ENCODE measurements around a stretch of chr3.

- PRO-cap, 4 experiments: no peak in any of the 4 experiments
- RAMPAGE, long total RNA, 2 experiments: no peak in any of the 2 experiments
These were observed 106.2 kb upstream of the HES1 start for GRCh38 chr3:194029681-194030200.

DNA sequence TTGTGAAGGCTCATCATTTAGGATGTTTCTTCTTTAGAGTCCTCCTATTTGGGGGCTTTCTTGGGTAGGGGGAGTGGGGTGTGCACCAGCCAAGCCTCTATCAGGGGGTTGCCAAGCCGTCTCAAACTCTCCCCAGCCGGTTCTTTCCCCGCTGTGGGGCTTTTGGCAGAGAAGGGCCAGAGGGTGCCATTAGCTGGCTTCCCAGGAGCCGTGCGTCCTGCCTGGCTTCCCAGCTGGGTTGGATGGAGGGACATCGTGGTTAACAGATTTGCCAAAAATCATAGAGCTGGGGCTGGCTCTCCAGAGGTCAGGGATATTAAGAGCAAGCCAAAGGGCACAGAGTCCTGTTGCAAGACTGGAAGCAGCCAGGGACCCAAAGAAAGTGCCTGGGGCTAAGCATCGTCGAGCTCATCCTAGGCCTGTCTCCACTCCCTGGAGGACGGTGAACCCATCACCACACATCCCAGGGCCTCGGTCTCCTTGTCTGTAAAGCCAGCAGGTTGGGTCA lies 104.6 kb upstream of the HES1 start:
- PRO-cap, 4 experiments: no peak in any of the 4 experiments
- RAMPAGE, long total RNA, 2 experiments: no peak in any of the 2 experiments
- RRBS: no CpG with 5 or more reads among the region's 10 CpGs

- PRO-cap, 4 experiments: peak in 1 of 4 experiments; most common minus-strand start chr3:194047428 (in 1)
- RAMPAGE, long total RNA, 2 experiments: no peak in any of the 2 experiments
- RRBS: no CpG with 5 or more reads among the region's 5 CpGs
These were observed 88.7 kb upstream of the HES1 start for GRCh38 chr3:194047094-194047810.

DNA sequence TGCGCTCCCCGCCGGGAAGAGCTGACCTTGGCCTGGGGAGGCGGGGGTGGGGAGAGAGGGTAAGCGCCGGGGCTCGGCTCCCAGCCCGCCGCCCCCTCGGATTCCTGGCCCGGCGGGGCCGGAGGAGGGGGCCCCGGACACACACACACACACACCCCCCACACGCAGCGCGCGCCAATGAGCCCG lies 1.3 kb upstream of the HES1 start:
- PRO-cap, 4 experiments: peak in 2 of 4 experiments; most common minus-strand start position 98 of the sequence (in 2)
- RAMPAGE, long total RNA, 2 experiments: no peak in any of the 2 experiments
- RRBS: 2% methylated on average over 14 of the region's 19 CpGs

DNA sequence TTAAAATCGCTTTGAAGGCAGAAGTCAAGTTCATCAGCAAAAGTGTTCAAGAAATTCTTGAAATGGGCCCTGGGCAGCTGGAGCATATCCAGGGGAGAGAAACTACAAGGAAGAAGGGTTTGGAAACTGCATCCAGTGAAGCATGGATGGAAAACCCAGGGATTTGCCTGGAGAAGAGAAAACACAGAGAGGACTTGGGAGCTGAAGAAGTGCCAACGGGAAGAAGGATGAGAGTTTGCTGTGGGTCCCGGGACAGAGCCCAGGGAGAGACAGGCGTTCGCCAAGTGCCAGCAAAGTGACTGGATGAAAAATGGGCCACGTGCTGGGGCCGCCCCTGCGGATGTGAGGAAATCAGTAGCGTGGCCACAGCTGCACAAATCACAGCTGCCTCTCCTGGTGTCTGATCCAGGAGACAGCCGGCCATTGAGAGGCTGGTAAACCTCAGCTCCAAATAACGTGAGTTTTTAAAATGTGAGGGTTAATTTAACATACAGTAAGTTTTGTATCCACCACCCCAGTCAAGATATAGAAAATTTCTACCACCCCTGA lies 70.4 kb downstream of the HES1 start:
- PRO-cap, 4 experiments: no peak in any of the 4 experiments
- RAMPAGE, long total RNA, 2 experiments: no peak in any of the 2 experiments
- RRBS: no CpG with 5 or more reads among the region's 11 CpGs

GRCh38 chr3:194247070-194247797 lies 103.9 kb downstream of the CPN2 start:
- PRO-cap, 4 experiments: no peak in any of the 4 experiments
- RAMPAGE, long total RNA, 2 experiments: no peak in any of the 2 experiments
- RRBS: no CpG with 5 or more reads among the region's 16 CpGs

DNA sequence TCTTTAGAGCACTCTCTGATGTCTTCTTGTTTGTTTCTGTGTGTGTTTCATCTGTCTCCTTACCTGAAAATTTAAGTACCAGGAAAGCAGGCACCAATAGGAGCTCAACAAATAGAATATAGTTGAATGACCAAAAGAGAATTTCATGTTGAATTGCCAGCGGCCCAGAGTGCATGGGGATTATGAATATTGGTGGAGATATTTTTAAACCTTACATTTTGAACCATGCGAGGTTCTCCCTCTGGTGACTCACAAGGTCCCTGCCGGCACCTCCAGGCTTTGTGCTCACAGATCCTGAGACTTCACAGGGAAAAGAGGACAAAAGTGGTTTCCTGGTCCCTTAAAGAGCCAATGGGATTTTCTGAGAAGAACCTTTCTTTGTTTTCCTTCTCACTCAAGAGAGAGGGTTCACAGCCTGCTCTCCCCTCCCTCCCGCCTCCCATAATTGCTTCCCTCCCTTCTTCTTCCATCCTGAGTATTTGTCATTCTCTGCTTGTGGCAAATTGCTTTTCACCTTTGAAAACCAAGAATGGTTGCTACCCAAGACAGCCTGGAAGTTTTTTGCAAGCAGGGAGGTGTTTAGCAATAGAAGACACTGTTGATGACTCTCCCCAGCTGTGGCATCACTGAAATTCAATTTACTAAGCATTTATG lies 76.7 kb downstream of the CPN2 start:
- PRO-cap, 4 experiments: no peak in any of the 4 experiments
- RAMPAGE, long total RNA, 2 experiments: no peak in any of the 2 experiments
- RRBS: no CpG with 5 or more reads among the region's 4 CpGs

DNA sequence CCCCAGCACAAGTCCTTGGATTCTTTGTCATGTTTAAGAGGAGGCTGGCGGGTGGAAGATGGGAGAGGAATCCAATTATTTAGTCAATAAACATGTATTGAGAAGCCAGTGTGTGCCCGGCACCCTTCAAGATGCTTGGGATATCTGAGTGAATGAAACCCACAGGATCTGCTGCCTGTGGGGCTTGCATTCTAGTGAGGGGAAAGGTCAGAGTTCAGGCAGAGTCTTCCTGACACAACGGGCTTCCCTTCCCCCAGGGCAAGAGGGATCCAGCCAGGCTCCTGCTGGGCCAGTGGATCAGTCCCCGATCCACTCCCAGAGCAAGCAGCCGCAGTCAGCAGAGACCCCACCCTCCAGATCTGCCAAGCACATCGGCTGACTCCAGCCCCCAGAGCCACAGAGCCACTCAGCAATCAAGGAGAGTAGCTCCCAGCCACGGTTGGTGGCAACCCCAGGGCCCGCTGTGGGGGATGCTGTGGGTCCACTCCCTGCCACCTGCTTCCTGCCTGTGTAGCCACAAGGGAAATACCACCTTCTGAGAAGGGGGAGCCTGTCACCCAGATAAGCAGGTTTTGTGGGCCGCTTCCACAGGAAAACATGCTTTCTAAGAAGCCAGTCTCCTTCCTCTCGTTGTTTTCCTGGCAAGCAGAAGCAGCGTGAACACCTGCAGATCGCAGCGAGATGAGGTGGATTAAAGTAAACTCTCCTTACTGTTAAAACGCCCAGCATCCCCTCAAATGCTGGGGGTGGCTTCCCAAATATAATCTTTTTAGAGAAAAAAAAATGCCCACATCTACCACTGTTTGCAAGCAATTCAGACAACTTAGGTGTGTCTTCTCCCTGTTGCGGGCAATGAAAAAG lies 44.9 kb downstream of the CPN2 start:
- PRO-cap, 4 experiments: no peak in any of the 4 experiments
- RAMPAGE, long total RNA, 2 experiments: no peak in any of the 2 experiments
- RRBS: no CpG with 5 or more reads among the region's 15 CpGs

DNA sequence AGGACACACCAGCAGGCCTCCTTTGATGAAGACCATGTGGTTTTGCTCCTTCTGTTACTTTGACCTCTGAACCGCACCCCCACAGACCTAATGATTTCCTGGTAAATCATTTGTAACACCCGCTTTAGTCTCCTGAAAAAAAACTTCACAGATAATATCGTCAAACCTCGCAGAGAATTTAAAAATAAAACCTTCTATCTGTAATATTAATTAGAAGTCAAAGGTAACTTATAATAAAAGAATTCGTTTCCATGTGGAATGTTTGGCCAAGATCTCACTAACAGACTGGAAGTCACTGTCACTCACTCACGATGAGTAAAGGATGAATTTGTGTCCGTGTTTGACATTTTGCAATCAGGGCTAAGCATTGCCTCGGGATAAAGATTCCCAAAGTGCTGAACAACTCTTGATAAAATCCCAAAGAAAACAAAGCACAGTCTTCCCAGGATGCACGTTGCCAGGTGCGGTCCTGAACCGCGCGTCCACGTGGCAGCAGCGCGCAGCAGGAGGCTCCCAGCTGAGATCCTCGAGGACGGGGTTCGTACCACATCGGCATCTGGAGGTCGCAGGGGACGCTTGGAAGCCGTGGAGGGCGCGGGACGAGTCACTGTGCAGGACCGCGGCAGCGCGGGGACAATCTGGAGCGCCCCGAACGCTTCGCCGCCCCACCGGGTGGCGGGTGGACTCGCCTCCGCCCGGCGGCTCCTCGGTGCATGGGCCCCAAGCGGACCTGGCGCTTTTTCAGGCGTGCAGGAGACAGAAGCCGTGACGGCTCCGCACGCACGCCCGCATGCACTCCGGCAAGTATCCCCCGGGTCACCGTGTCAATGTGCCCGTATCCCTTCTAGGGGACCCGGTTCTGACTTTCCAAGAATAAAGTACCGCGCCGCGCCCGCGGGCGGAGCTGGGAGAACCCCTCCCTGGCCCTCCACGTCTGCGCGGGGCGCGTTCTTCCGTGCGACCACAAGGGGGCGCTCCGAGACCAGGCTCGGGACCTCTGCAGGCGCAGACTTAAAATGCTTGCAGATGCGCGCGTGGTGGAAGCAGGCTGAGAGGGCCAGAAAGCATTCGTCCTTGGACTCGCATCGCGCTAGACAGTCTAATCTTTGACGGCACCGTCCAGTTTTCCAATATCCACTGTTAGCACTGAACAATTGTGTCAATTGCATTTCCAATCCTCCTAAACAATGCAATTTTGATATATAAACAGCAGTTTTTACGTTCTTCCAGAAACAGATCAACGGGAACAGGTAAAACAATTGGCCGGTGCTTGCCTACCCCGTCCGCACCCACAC lies 17.7 kb downstream of the CPN2 start:
- PRO-cap, 4 experiments: no peak in any of the 4 experiments
- RAMPAGE, long total RNA, 2 experiments: no peak in any of the 2 experiments
- RRBS: 2% methylated on average over 14 of the region's 88 CpGs

DNA sequence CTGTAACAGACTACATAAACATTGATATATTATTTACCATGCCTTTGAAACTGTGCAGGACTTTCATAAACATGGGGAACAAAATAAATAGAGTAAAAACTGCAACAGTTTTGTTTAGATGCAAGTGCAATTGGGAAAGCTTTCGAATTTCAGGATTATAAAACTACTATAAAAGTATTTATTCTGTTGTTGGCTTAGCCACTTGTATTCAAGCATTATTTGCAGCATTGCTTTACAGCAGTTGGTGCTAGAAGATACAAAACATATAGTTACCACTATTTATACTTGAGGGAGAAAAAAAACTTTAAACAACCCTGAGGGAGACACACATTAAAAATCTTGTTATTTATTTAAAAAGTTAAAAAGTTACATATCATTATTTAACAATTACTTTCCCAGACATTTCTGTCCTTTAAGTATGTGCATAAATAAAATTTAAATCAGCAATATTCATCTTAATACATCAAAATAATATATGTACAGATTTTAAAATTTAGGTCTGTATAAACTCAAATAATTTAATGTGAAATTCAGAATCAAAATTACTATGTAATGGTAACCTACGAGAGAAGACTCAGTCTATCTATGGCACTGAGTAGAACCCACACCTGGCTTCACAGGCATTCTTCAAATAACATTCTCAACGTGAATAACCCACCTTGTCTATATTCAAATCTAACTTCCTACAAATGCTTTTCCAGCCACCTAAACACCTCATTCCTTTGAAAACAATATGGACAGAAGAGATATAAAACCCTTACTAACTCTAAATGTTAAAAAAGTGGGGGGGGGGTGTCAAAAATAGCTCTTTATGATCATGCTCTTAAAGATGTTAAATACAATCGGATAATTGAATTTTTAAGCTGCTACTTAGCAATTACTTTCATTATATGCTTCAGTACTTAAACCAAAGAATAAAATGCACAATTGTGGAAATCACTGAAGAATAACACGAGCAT lies 4.3 kb upstream of the GP5 start:
- PRO-cap, 4 experiments: no peak in any of the 4 experiments
- RAMPAGE, long total RNA, 2 experiments: no peak in any of the 2 experiments
- RRBS: no CpG with 5 or more reads among the region's 5 CpGs

GRCh38 chr3:194467999-194468934 lies 18.5 kb downstream of the ATP13A3 start:
- PRO-cap, 4 experiments: no peak in any of the 4 experiments
- RAMPAGE, long total RNA, 2 experiments: no peak in any of the 2 experiments
- RRBS: no CpG with 5 or more reads among the region's 8 CpGs

DNA sequence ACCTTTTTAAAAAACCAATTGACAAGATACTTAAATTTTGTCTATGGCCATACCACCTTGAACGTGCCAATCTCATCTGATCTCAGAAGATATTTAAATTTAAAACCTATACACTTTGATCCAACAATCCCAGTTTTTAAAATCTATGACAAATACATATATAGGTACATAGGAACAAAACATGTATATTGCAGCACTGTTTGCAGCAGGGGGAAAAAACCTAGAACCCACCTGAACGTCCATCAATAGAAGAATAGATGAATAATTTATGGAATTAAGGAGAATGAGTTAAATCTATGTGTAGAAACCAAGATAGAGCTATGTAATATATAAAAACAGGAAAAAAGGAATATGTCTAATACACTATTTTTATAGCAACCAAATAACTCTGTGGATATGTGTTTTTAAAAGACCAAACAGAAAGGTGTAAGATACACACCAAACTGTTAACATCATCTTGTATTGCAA lies 13.2 kb downstream of the ATP13A3 start:
- PRO-cap, 4 experiments: no peak in any of the 4 experiments
- RAMPAGE, long total RNA, 2 experiments: no peak in any of the 2 experiments
- RRBS: no CpG with 5 or more reads among the region's 2 CpGs

DNA sequence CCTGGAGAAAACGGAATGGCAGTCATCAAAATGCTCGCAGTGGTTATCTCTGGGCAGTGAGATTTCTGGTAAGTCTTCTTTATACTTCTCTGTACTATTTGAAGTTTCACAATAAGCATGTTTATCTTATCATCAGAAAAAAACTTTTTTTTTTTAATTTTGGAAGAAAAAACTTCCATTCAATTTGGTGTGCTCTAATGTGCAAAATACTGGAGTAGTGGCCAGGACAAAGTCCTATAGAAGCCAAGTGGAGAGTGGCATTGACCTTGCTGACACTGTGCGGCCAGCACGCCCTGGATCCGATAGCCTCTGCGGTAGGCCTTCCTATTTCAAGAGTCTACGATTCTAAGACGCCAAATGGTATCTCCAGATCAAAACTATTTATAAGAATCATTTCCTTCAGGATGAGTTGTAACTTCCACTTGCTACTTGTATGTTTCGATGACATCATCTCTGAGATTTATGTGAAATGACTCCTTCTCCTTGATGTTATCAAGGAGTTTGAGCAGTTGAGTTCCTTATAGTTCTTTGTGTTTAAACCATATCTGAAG lies 72.0 kb downstream of the TMEM44 start:
- PRO-cap, 4 experiments: no peak in any of the 4 experiments
- RAMPAGE, long total RNA, 2 experiments: no peak in any of the 2 experiments
- RRBS: no CpG with 5 or more reads among the region's 9 CpGs

DNA sequence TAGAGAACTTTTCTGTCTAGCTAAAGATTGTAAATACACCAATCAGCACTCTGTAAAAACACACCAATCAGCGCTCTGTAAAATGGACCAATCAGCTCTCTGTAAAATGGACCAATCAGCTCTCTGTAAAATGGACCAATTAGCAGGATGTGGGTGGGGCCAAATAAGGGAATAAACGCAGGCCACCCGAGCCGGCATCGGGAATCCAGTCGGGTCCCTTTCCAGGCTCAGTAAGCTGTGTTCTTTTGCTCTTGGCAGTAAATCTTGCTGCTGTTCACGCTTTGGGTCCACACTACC lies 154.9 kb downstream of the FAM43A start:
- PRO-cap, 4 experiments: no peak in any of the 4 experiments
- RAMPAGE, long total RNA, 2 experiments: no peak in any of the 2 experiments
- RRBS: no CpG with 5 or more reads among the region's 7 CpGs

DNA sequence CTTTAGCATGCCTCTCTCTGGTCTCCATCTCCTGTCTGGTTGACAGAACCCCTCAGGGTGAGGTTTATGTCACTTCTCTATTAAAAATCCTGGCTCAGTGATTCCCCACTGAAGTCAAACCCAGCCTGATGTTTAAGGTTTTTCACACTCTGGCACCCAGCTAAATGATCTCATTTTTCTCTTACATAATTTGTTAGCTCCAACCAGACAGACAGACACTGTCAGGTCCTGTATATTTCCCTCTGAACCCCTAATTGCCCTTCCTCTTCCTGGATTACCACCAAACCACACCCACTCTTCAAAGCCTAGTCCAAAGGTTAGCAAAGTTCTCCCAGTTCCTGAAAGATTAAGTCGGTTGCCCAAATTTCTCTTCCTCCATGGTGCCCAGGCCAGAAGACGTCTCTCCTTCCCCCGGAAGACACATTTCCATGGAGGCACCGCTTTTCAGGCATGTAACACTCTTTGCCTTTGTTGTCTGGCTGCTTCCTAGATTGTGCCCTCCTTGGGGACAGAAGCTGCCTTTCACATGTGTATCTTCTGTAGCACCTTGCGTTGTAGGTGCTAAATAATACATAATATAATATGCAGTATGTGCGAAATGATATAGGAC lies 169.3 kb downstream of the FAM43A start:
- PRO-cap, 4 experiments: no peak in any of the 4 experiments
- RAMPAGE, long total RNA, 2 experiments: no peak in any of the 2 experiments
- RRBS: no CpG with 5 or more reads among the region's 6 CpGs

DNA sequence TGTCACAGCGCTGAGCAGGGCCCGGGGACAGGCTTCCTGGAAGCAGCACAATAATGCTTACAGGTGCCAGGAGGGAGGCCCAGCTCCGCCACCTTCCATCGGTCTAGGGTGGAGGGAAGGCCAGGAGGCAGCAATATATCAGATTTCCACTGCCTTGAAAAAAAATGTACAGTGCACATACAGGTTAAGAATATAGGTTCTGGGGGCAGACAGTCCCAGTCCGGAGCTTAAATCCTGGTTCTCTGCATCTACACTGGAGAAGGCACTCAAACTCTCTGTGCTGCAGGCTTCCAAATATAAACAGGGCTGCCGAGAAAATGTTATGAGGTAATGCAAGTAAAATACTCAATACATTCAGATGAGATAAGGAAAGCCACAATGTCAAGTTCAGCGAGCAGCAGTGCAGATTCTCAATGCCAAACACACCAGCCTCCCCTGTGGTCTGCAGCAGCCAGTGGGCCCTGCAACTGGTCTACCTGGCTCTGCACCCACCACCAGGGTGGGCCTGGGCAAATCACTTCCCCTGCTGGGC lies 189.5 kb downstream of the XXYLT1 start:
- PRO-cap, 4 experiments: no peak in any of the 4 experiments
- RAMPAGE, long total RNA, 2 experiments: no peak in any of the 2 experiments
- RRBS: no CpG with 5 or more reads among the region's 7 CpGs

GRCh38 chr3:195087770-195088503 lies 183.0 kb downstream of the XXYLT1 start:
- PRO-cap, 4 experiments: no peak in any of the 4 experiments
- RAMPAGE, long total RNA, 2 experiments: no peak in any of the 2 experiments
- RRBS: no CpG with 5 or more reads among the region's 32 CpGs

GRCh38 chr3:195094079-195094584 lies 176.8 kb downstream of the XXYLT1 start:
- PRO-cap, 4 experiments: no peak in any of the 4 experiments
- RAMPAGE, long total RNA, 2 experiments: no peak in any of the 2 experiments
- RRBS: 82% methylated on average over 5 of the region's 19 CpGs

GRCh38 chr3:195105282-195105726 lies 165.7 kb downstream of the XXYLT1 start:
- PRO-cap, 4 experiments: no peak in any of the 4 experiments
- RAMPAGE, long total RNA, 2 experiments: no peak in any of the 2 experiments
- RRBS: no CpG with 5 or more reads among the region's 12 CpGs

DNA sequence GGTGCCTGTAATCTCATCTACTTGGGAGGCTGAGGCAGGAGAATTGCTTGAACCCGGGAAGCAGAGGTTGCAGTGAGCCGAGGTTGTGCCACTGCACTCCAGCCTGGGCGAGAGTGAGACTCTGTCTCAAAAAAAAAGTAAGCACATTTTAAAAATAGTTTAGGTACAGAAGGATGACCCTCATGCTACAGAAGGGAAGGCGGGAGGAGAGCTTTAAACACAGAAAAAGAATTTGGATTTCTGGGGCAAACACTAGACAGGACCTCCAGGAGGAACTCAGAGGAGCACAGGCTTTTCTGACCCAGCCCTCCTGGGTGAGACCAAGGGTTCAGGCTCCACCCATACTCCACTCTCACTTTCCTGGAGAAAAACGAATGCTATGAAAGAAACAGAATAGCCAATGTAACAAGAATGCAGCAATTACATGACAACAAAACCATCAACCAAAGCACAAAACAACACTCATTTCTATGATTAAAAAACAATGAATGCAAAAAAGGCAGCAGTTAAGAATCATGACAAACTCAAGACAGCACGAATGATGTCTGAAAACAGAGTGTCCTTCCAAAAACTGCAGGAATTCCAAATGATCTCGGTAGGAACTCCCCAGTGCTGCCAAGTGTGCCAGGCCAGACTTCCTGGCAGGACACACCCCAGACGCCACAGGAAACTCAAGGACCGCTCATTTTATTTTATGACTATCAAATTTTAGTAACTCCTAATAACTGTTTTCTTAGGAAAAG lies 47.7 kb downstream of the XXYLT1 start:
- PRO-cap, 4 experiments: peak in 1 of 4 experiments; most common plus-strand start position 656 of the sequence (in 1); most common minus-strand start position 593 of the sequence (in 1)
- RAMPAGE, long total RNA, 2 experiments: no peak in any of the 2 experiments
- RRBS: no CpG with 5 or more reads among the region's 9 CpGs

Data from uterus (tissue), 7 donors.